Airway epithelial cell (primary cell): Measurements from ENCODE around the genes H1-6, H3C7 and H2BC9.

- RAMPAGE, long total RNA = no peak
Measured at GRCh38 chr6:25169510-25170355, 109.4 kb upstream of the CARMIL1 start.

- RAMPAGE, long total RNA = no peak
Measured at GRCh38 chr6:25193994-25194823, 85.0 kb upstream of the CARMIL1 start.

DNA sequence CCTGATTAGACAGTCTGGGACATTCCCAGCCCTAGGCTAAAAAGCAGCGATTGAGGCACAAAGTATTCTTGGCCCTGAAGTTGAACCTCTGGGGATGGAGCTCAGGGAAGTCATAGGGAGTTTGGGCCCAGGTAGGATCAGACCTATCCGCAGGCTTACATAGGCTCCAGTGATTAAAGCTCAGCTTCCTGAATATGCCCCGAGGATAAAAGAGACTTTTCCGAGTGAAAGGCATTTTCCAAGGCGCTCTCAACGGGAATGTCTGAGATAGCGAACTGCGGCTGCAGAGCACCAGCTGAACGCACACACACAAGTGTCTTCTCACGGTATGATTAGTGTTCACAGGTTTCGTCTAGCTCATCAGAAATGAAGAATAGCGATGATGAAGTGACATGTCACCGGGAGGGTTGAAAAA, 717 bp upstream of the CARMIL1 start:
- RAMPAGE, long total RNA = no peak

- RAMPAGE, long total RNA = no peak
Measured at GRCh38 chr6:25317809-25318368, 38.7 kb downstream of the CARMIL1 start.

DNA sequence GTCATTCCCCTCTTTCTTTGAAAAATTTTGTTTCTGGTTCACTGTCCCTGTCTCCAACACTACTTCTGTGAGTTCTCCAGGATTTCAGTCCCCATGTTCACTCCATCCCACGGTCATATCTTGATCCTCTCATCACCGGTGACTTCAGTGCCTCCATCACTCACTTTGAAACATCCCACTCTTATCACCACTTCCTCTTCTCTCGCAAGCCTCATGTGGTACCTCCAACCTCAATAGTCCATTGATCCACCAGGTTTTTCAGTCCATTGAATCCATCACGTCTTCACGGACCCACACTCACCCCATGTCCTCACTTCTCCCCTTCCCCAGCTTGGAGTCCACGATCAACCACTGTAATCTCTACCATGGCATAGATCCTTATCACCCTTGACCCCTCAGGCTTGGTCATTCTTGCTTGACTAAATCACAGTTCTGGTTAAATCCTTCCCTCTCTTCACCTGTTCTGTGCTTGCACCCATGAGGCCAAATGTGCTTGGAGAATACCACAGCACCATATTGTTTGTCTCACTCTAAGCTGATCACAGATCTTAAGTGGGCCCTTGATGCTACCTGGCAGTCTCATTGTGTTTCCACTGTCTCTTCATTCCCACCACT, 64.9 kb downstream of the CARMIL1 start:
- RAMPAGE, long total RNA = no peak

GRCh38 chr6:25750898-25751425, 3.6 kb upstream of the SLC17A4 start:
- RAMPAGE, long total RNA = no peak

- RAMPAGE, long total RNA = no peak
Measured at GRCh38 chr6:25835404-25835970, 3.6 kb upstream of the SLC17A1 start.

DNA sequence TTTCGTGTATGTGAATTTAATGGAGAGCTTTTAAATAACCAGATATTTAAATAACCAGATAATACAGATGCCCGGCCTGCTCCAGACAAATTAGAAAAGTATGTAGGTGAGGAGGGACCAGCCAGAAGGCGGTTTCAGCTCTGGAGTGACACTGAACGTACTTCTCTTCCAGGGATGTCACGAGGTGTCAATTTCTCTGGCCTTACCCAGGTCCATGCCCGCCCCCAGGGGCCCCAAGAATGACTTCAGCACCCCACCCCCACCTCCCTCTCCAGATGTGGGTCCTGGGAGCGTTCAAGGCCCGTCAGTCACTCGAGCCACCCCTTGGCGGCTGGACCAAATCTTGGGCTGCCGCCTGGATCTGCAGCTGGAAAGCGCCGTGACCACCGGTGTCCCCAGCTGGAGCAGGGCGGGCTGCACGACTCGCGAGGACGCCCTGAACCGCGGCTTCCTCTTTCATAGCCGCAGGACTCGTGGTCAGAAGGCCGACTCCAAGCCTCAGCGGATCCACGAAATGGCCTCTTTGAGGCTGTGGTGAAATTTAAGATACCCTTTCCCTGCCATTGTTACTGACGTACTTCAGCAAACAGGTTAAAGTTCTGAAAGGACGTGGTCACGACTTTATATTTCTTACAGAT, 25.8 kb downstream of the H1-1 start:
- RAMPAGE, long total RNA = no peak

GRCh38 chr6:26056736-26057122, 459 bp upstream of the H1-2 start:
- RAMPAGE, long total RNA = no peak

DNA sequence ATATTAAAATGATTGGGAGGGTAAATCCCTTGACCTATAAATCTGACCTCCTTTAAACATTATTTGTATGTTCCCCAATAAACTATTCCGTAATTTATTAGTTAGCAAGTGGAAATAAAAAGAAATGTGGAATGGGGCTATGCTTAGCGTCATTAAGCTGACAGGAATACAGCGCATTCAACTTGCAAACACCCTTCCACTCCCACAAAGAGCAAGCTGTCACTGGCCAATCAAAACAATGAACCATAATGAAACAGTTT, 251 bp upstream of the H4C3 start:
- RAMPAGE, long total RNA = no peak

DNA sequence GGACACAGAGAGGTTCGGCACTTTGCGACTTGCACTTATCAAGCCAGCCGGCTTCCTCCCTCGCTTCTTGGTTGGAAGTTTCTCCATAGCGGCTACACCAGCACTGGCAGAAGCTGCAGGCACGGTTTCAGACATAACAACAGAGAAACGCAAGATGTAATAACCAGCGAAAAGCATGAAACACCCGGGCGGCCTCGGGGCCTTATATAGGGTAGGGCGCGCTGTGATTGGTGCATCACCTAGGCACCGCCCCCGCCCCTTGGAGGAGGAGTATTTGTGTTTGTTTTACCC, at the start of gene H1-6:
TSS of gene H1-6 (minus strand) at position 177 of the 291 bp plus-strand sequence.
- RAMPAGE, long total RNA = no peak

GRCh38 chr6:26125142-26125766, 1.3 kb downstream of the H2AC6 start:
- RAMPAGE, long total RNA = no peak

DNA sequence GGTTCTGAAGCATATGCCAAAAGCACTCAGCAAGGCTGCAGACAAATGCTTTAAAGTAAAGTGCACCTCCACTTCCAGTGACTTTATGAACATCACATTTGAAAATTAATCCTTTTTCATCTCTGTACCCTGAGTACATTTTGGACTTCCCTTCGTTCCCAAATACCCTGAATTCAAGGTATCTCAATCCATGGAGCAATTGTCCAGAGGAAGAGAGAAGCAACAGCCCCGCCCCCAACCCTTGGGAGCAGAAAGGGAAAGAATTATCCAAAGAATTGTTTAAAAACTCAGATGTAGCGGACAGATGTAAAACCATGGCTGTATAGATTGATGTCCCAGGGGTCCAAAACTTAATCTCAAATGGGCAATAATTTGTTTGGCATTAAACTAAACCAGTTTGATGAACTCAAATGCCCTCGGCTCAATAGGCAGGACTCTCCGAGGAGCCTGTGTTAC, 691 bp upstream of the H1-4 start:
- RAMPAGE, long total RNA = no peak

DNA sequence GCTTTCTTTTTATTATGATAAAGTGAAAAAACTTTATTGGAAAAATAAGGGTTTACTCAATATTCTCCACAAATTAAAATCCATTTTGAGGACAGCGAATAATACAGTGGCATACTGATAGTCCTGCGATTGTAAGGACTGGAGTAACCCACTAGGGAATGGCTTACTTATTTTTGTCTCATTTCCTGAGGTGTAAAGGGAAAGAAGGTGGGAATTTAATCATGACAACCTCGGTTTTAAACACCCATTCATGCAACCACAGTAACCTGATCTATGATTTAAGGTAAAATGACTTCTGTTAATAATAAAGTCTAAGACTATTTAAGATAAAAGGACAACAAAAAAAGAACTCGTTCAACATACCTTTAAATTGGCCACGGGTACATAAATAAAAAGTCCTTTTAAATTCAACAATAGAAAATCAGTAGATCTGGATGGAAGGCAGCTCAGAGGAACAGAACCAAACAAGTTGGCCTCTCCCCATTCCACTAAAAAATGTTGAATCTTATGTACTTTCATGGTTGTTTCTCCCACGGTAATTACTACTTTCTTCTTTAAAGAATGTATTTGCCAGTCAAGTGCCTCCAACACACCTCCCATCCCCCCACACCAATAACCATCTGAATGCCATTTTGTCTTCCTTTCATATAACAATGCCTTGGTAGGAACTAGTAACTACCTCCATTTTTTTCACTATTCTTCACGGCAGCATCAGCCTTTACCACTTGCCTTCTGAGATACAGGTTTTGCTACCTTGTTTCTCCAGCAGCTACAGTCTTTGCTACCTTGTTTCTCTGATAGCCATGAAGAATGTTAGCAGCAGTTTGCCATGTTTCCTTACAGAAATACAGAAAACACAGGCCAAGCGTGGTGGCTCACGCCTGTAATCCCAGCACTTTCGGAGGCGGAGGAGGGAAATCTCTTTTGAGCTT, 1.2 kb downstream of the H4C4 start:
- RAMPAGE, long total RNA = no peak

GRCh38 chr6:26207672-26208051, 3.3 kb downstream of the H4C5 start:
- RAMPAGE, long total RNA = no peak

DNA sequence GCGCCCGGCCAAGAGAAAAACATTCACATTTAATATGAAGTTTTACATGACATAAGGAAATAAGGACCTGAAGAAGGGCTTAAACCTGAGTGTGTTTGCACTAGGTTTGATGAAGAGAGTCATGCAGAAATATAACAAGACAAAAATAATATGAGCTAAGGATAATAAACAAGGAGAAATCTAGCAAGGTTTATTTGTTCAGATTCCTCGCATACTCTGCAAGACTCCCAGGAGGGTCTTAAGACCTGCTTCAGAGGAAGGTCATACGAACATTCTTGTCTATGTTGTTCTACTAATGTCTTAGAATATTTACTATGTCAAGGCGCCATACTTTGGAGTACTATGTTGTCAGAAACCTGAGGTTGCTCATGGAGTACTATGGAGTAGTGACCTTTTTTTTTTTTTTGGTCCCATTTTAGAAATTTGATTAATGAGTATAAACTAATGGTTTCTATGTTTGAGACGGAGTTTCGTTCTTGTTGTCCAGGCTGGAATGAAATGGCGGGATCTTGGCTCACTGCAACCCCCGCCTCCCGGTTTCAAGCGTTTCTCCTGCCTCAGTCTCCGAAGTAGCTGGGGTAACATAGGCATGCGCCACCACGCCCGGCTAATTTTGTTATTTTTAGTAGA, 2.0 kb downstream of the H2BC8 start:
- RAMPAGE, long total RNA = no peak

DNA sequence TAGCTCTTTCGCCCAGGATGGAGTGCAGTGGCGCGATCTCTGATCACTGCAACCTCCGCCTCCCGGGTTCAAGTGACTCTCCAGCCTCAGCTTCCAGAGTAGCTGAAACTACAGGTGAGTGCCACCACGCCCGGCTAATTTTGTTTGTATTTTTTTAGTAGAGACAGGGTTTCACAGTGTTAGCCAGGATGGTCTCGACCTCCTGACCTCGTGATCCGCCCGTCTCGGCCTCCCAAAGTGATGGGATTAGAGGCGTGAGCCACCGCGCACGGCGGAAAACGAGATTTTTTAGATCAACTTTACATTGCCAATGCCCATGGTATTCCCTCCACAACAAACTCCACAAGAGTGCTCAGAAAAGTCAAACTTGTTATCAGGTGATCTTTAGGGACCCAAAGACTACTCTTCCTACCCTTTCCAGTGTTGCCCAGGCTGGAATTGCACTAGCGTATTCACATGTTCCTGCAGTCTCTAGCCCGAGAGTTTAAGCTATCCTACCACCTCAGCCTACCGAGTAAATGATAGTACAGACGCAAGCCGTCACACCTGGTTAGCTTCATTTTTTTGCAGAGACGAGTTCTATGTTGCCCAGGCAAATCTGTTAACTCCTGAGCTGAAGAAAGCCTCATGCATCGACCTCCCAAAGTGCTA, 1.2 kb downstream of the H2BC8 start:
- RAMPAGE, long total RNA = no peak

DNA sequence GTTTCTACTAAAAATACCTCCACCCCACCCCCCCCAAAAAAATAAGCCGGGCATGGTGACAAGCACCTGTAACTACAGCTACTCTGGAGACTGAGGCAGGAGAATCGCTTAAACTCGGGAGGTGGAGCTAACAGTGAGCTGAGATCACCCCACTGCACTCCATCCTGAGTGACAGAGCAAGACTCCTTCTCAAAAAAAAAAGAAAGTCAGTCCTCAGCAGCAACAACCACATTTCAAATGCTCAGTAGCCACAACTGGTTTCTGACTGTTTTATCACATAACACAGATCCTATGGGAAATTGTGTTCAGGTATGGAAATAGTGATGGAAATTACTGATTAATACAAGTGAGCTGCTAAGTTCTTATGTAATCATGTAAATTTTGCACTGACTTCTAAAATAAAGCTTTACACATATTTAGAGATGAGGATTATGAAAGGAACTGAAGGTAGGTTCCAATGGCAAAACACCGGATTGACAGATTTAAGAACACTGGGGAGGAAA, 2.3 kb upstream of the H3C6 start:
- RAMPAGE, long total RNA = no peak

- RAMPAGE, long total RNA = start-site peak on the minus strand at chr6:26250625-26250632, 43 and 15 reads in 2 replicates
Measured at GRCh38 chr6:26250190-26250830, at the start of gene H3C7. TSS of gene H3C7 (minus strand) at chr6:26250635.

GRCh38 chr6:26251137-26252240, at the start of gene H2BC9:
TSS of gene H2BC9 (plus strand) at chr6:26251614.
- RAMPAGE, long total RNA = start-site peak on the plus strand at chr6:26251610-26251617, 2,591 and 1,925 reads in 2 replicates